ENCODE measurements around a stretch of chr9.

DNA sequence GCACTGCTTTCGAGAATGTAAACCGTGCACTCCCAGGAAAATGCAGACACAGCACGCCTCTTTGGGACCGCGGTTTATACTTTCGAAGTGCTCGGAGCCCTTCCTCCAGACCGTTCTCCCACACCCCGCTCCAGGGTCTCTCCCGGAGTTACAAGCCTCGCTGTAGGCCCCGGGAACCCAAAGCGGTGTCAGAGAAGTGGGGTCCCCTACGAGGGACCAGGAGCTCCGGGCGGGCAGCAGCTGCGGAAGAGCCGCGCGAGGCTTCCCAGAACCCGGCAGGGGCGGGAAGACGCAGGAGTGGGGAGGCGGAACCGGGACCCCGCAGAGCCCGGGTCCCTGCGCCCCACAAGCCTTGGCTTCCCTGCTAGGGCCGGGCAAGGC is 470 bp downstream of the WASHC1 start:
- RRBS, 2 experiments = no CpG with 5 or more reads among the region's 29 CpGs

DNA sequence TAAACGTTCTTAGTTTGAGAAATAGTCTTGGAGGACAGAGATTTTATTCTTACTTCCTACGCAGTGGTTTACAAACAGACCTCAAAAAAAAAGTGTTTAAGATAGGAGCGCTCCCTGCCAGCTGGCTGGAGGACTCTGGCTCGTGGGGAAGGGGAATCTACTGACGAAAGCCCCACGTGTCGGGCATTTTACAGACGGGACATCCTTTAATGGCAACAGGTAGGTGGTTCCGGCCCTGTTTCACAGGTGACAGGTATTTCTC is 710 bp downstream of the ZNG1A start:
- RRBS, 2 experiments = no CpG with 5 or more reads among the region's 9 CpGs

- RRBS, 2 experiments = no CpG with 5 or more reads among the region's 13 CpGs
Observed at GRCh38 chr9:274020-274954, 59.6 kb downstream of the DOCK8 start.

- RRBS, 2 experiments = no CpG with 5 or more reads among the region's 3 CpGs
Observed at GRCh38 chr9:277674-278229, 63.1 kb downstream of the DOCK8 start.

DNA sequence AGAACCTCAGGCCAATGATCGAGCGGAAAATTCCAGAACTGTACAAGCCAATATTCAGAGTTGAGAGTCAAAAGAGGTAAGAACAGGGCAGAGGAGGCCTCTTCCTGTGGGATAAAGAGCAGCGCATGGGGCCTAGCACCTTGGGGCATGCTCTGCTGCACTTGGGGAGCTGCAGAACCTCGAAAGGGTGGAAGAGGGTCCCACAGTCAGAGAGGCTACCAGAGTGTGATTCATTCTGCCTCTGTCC is 41.0 kb upstream of the KANK1 start:
- RRBS, 2 experiments = no CpG with 5 or more reads among the region's 4 CpGs

- RRBS, 2 experiments = no CpG with 5 or more reads among the region's 13 CpGs
Observed at GRCh38 chr9:625972-627103, 121.8 kb downstream of the KANK1 start.

DNA sequence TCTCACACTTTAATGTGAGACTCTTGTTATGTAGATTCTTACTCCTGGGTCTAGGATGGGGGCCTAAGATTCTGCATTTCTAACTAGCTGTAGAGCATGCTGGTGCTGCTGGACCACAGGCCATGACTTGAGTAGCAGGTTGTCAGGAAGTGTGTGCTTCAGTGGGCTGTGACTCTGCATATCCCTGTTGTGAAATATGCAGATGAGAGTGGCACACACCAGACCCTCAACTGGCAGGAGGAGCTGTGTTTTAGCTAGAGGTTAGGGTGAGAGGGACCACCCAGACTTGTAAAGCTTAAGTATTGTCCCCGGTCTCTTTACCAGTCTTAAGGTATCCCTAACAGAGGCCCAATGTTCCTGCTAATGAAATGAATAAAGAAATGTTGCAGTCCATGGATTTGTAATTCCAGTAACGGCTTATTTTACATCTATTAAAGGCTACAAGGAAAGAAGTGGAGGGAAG is 146.0 kb downstream of the KANK1 start:
- RRBS, 2 experiments = no CpG with 5 or more reads among the region's 2 CpGs

DNA sequence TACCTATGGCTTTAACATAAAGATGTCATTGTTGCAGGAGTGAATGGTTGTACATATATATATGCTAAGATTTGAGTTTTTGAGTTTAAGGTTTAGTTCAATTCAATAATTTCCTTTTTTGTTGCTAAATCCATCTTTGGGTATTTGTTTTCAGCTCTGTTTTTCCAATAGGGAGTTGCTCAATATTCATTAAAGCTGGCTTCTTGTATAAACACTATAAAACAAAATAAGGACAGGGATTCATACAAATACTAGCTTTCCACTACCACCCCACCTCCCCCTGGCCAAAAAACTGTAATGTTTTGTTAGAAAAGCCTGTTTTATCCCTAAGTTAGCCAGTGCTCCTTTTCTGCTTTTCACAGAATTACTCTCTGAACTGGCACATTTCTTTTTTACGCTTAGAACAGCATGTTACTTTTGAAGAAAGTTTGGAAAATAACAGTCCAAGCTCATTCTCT is 147.5 kb upstream of the DMRT1 start:
- RRBS, 2 experiments = no CpG with 5 or more reads among the region's 1 CpG

DNA sequence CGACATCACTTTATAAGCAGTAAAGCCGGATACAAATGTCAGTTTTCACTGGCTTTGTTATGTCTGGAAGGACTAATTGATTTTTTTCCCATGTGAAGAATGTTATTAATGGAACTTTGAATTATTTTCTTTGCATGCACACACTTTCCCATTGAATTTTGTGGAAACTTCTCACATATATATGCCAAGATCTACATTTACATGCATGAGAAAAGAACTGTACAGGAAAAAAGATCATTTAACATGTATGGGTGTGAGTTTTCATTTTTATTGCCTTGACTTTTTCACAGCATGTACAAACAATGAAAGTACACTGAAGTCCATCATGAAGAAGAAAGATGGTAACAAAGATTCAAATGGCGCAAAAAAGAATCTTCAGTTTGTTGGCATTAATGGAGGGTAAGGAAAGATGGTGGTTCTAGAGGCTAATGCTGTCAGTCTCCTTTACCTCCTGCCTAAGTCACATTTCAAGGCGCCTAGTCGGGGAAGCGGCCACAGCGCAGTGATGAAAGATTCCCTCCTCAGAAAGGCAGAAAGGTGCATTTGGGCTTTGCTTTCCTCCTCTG is 110.5 kb upstream of the DMRT1 start:
- RRBS, 2 experiments = no CpG with 5 or more reads among the region's 7 CpGs

DNA sequence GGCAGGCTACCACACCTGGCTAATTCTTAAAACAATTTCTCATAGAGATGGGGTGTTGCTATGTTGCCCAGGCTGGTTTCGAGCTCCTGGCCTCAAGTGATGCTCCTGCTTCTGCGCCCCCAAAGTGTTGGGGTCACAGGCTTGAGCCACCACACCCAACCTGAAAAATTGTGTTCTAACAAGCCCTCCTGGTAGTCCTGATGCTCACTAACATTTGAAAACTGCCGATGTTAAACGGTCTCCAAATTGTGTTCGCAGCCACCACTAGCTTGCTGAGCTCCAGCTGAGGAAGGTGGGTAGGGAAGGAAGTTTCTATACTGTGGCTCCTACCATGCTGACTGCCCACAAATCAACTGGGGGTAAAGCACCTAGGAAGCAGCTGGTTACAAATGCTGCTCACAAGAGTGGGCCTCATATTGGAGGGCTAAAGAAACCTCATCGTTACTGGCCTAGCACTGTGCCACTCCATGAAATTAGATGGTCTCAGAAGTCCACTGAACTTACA is 34.4 kb downstream of the DMRT3 start:
- RRBS, 2 experiments = no CpG with 5 or more reads among the region's 6 CpGs

- RRBS, 2 experiments = no CpG with 5 or more reads among the region's 1 CpG
Observed at GRCh38 chr9:1019292-1019512, 31.0 kb upstream of the DMRT2 start.

GRCh38 chr9:2016541-2016662 is 1.3 kb downstream of the SMARCA2 start:
- RRBS, 2 experiments = under 1% methylated on average over 5 to 6 of the region's 12 CpGs

- RRBS, 2 experiments = no CpG with 5 or more reads among the region's 1 CpG
Observed at GRCh38 chr9:2094001-2094565, 78.9 kb downstream of the SMARCA2 start.

GRCh38 chr9:2115701-2116287 is 100.6 kb downstream of the SMARCA2 start:
- RRBS, 2 experiments = 97% methylated on average over 6 of the region's 16 CpGs; no CpG with 5 or more reads in 1 of the 2 experiments

DNA sequence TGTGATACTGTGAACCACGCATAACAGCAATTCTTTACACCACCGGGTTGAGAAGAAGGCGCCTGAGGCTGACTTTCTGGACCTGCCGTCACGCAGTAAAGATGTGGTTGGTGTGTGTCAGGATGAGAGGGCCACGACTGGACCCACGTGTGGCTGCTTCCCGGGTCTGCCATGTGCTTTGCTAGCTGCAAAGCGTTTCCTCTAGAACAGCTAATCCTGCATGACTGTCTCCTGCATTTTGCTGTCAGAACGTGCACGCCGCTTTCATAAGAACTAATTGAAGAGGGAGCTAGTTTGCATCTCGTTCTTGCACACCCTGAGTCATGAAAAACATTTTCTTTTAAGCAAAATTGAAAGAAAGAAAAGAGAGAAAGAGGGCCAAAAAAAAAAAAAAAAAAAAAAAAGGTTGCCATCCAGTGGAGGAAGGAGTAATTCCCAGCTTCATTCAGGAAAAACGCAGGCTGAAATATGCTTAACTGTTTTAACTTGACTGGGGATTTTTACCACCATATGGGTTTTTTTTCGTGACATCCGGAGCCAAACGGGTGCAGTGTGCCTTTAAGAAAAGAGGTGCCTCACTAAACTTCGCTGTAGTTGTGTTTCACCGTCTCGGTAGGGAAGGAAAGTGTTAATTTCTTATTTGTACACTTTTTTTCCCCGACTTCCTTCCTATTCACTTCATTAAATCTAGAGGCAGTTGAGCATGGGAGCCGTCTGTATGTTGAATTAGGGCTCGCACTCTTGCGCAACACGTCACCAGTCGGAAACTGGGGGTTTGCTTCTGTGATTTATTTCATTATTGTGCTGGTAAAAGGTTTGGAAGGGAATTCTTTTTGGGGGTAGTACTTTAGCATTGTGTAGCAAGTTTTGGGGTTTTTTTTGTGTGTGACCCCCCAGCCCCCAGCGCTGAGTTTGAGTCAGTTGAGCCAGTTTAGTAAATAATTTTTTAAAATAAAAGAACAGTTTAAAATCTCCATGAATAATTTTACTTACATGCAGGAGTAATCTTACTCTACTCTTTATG is 142.9 kb downstream of the SMARCA2 start:
- RRBS, 2 experiments = 13% methylated on average over 5 of the region's 27 CpGs; no CpG with 5 or more reads in 1 of the 2 experiments

- RRBS, 2 experiments = no CpG with 5 or more reads among the region's 5 CpGs
Observed at GRCh38 chr9:2271387-2271863, 256.3 kb downstream of the SMARCA2 start.

DNA sequence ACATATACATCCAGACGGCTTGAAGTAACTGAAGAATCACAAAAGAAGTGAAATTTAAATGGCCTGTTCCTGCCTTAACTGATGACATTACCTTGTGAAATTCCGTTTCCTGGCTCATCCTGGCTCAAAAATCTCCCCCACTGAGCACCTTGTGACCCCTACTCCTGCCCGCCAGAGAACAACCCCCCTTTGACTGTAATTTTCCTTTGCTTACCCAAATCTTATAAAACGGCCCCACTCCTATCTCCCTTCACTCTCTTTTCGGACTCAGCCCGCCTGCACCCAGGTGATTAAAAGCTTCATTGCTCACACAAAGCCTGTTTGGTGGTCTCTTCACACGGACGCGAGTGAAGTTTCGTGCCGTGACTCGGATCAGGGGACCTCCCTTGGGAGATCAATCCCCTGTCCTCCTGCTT is 260.6 kb downstream of the SMARCA2 start:
- RRBS, 2 experiments = no CpG with 5 or more reads among the region's 12 CpGs

DNA sequence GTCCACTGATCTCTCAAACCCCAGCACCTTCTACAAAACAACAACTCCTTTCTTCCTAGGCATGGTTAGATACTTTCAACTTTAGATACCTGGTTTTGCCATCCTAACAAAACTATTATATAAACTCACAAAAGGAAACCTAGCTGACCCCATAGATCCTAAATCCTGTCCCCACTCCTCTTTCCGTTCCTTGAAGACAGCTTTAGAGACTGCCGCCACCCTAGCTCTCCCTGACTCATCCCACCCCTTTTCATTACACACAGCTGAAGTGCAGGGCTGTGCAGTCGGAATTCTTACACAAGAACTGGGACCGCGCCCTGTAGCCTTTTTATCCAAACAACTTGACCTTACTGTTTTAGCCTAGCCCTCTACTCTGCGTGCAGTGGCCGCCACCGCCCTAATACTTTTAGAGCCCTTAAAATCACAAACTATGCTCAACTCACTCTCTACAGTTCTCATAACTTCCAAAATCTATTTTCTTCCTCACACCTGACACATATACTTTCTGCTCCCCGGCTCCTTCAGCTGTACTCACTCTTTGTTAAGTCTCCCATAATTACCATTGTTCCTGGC is 264.0 kb downstream of the SMARCA2 start:
- RRBS, 2 experiments = no CpG with 5 or more reads among the region's 9 CpGs

DNA sequence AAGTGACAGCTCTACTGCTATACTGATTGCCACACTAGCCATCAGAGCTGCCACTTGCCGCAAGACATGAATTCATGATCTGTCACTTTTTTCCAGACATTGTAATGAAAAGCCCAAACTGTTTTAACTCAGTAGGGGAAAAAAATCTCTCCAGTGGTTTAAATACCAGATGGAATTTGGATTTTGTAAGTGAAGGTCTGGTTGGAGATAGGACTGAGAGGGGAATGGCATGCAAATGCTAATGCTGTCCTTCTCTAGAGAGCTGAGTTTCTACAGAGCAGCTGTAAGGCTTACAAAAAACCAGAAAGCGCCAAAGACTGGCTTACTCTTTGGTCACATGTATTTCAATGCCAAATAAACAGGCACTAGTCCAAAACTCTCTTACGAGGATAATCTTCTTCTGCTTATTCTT is 34.4 kb downstream of the PUM3 start:
- RRBS, 2 experiments = no CpG with 5 or more reads among the region's 3 CpGs

GRCh38 chr9:3330299-3330850 is 195.4 kb downstream of the RFX3 start:
- RRBS, 2 experiments = no CpG with 5 or more reads among the region's 8 CpGs